Measurements from ENCODE around the gene CGAS.

DNA sequence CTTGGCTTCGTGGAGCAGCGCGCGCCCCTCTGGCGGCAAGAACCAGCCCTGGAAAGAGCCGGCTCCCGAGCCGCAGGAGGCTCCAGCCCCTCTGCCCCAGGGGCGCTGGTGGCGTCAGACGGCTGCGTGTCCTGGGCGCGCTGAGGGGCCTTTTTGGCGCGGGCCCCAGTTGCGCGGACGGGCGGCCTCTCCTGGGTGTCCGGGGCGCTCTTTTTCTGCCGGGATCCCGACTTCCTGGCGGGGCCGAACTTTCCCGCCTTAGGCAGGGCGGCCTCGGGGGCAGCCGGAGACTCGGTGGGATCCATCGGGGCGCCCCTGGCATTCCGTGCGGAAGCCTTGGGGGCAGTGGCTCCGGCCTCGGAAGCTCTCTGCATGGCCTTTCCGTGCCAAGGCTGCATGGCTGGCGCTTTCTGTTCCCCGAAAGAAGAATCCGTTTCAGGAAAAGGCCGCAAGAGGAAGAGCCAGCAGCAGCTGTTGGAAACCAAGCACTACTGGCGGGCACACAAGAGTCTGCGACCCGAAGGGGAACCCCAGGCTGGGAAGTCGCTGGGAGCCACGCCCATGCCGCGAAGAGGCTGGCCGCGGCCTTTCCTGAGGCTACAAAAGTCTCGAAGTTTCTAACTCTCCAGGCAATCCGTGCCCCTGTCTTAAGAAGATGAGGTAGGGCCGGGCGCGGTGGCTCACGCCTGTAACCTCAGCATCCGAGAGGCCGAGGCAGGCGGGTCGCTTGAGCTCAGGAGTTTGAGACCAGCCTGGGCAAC, at the start of gene CGAS:
TSS of gene CGAS (minus strand) at position 514 of the 761 bp plus-strand sequence.
- PRO-cap: bidirectional peak, plus-strand start at position 117 of the sequence, minus-strand start outside the sequence; unidirectional peak, minus-strand start at position 347 of the sequence; unidirectional peak, minus-strand start at position 514 of the sequence

DNA sequence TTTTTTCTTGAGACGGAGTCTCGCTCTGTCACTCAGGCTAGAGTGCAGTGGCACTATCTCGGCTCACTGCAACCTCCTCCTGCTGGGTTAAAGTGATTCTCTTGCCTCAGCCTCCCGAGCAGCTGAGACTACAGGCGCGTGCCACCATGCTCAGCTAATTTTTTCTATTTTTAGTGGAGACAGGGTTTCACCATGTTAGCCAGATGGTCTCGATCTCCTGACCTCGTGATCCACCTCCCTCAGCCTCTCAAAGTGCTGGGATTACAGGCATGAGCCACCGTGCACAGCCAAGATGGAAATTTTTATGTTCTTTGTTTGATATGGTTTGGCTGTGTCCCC, 14.9 kb downstream of the EEF1A1 start:
- PRO-cap: no peak

DNA sequence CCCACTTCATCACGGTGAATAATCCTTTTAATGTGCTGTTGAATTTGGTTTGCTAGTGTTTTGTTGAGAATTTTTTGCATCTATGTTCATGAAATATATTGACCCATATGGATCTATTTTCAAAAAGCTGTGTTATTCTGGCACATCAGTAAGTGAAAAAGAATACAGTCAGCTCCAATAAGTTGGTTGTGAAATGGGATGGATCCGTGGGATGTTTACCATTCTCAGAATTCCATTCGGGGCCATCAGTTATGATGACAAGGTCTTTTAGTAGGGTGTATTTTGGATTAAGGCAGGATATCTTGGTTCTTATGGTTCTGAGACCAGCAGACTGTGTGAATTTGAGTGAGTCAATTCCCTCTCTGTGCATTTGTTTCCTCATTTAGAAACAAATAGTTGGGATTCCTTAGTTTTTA, 287.3 kb downstream of the CD109 start:
- PRO-cap: no peak

GRCh38 chr6:75142701-75143208, 63.1 kb downstream of the COL12A1 start:
- PRO-cap: no peak

- PRO-cap: no peak
Measured at GRCh38 chr6:75487048-75487720, 6.4 kb downstream of the FILIP1 start.

GRCh38 chr6:75490912-75491692, 2.5 kb downstream of the FILIP1 start:
- PRO-cap: no peak

DNA sequence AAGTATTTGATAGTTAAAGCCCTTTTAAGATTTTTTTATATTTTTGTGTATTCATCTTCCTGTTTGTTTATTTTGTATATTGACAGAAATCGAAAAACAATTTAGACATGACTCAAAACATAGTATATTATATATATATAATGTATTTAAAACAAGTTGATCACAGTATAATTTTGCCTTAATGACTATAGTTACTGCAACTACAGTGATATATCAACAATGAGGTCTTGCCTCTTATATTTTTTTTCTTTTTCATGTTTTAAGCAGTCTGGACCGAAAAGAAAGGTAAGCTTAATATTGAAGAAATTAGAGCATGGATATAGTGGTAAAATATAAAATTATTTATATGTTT, 38.7 kb downstream of the SENP6 start:
- PRO-cap: no peak

GRCh38 chr6:75643720-75644329, 42.1 kb downstream of the SENP6 start:
- PRO-cap: no peak

DNA sequence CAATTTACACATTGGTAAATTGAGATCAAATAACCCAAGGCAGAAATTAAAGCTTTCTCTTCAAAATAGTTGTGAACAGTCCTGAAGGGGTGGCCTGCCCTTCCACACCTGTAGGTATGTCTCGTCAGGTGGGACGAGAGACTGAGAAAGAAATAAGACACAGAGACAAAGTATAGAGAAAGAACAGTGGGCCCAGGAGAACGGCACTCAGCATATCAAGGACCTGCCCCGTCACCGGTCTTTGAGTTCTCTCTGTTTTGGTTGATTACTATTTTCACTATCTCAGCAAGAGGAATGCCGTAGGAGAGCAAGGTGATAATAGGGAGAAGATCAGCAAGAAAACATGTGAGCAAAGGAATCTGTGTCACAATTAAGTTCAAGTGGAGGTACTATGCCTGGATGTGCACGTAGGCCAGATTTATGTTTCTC, 45.0 kb upstream of the MYO6 start:
- PRO-cap: no peak

DNA sequence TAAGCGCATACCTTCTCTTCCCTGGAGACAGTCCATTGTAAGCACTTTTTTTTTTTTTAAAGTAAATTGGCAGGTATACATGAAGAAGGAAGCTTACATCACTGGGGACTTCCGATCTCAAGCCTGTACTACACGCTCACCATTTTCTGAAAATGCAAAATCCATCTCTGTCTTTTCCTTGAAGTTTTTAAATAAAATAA, 92.9 kb upstream of the PHIP start:
- PRO-cap: no peak

DNA sequence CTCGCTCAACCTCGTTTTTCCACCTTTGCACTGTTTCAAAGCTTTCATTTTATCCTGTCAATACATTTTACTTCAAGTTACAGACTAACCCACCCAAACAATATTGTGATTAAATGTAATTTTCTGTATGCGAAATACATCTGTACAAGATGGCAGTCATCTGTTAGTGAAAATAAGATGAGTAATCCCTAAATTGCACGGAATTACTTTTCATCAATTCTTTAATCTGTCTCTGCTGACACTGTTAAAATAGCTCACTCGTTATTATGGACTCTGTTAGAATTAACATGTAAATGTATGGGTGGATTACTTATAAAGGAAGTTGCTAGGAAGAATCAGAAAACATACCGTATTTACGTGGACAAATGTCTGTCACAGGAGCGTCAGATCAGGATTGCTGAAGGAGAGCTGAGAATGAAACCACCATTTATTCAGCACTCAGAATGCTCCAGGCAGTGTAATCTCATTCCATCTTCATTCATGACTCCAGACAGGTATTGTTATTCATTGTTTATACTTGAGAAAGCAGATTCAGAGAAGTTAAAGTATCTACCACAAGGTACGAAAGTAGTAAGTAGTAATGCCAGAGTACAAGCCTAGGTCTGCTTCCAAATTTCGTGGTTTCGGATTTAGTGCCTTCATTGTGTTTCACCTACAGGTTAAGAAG, 1.3 kb upstream of the LCA5 start:
- PRO-cap: no peak

DNA sequence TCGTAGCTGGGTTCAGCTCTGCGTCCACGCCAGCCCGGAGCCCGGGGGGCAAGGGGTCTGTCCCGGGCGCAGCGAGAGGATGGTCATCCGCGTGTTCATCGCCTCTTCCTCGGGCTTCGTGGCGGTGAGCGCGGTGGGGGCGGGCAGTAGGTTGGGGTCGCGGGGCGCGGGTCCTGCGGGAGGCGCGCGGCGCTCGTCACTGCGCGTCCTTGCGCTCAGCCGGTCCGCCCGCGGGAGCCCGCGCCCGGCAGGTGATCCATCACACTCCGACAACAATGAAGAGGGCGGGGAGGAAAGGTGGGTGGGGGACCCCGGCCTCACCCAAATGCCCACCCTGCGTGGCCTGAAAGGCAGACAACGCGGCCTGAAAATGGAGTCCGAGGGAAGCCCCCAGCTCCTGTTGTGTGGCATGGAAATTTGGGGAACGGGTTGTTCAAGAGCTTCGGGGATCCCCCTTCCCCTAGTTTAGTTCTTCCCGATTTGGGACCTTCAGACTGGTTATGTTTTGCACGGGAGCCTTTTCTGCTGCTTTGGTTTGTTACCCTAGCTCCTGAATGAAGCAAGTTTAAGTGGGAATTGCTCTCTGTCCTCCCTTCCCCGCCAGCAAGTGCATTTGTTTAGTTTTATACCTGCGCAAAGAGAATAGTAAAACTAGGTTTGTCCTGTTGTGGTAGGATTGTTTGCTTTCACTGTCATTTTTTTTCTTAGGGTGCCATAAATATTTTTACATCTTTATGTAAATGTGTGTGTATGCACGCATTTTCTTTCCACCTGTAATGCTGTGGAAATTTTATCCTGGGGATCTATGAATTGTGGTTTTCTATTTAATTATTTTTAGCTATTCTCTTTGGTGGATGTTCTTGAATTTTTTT, 490 bp downstream of the SH3BGRL2 start:
- PRO-cap: bidirectional peak, plus-strand start at position 146 of the sequence, minus-strand start at position 123 of the sequence; bidirectional peak, plus-strand start at position 353 of the sequence, minus-strand start at position 201 of the sequence

DNA sequence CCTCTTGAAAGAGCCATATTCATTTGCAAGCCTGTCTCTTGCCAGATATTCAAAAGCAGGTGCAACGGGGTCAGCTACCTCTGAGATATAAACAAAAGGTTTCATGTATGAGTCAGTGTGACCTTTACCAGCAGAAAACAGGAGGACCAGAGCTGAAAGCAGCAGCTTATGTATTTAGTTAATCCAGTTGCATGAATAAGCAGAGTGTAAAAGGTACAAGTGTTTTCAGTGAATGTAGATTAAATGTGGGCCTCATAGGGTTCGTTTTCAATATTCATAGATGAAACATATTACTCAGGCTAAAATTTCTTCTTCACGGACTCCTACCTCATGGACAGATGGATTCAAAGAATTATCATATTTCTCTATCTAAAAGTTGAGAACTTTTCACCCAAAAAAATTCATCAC, 55.9 kb downstream of the TENT5A start:
- PRO-cap: no peak

DNA sequence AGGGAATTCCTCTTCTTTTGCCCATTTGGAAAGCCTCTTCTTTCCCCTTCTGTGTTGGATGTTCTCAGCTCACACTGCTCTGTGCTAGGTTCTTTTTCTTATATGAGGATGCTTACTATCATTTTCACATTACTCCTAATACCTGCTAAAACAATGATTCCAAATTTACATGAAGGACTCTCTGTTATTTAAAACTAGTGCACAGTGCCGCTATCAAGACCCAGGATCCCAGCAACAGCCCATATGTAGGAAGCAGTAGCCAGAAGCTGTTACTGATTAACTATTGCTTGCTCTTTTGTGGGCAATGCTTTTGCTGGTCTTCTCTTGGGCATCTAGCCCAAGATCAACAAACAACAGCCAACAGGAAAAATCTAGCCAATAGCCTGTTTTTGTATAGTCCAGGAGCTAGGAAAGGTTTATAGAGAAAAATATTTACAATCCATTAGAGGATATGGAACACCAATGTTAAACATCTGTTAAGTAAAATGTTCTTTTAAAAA, 22.0 kb upstream of the TENT5A start:
- PRO-cap: no peak

DNA sequence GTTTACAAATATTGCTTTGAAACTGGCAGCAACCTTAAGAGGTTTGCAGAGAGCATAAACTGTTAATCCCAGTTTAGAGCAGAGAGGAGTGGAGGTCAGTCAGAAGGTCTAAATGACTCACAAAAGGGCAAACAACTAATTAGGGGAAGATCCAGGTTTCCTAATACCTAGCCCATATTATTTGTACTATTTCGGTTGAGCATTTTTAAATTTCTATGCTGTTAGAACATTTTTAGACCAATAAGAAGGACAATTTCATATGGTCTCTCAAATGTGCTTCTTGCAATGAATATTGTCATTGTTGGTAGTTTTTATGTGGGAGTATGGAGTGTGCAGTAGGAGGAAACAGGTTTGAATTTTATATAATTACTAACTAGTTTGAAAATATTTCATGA, 35.4 kb upstream of the TENT5A start:
- PRO-cap: no peak

- PRO-cap: no peak
Measured at GRCh38 chr6:81894377-81894856, 141.9 kb upstream of the TENT5A start.

- PRO-cap: no peak
Measured at GRCh38 chr6:82364991-82366148, 1.8 kb downstream of the TPBG start.

DNA sequence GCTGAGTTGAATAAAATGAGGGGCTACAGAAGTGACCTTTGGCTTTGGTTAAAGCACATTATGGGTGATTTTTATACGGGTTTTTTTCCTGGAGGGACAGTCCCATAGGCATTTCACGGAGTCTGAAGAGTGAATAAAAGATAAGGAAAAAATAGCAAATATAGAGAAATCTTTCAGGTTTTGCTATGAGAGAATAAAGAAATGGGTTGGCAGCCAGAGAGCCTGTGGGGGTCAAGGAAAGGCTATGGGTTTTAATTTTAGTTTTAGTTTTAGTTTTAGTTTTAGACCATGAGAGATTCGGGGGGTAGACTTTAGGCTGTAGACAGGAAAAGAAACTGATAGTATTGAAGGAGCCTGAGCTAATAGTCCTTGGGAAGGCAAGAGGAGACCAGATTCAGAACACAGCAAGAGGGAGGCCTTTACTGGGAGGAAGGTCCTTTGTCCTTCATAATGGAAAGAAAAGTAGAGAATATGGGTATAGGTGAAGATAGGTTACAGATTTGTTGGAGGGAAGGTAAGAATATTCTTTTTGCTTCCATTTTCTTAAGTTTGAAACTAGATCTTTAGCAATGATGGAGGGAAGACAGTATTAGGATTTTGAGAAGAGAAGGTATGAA, 19.3 kb downstream of the DOP1A start:
- PRO-cap: no peak

DNA sequence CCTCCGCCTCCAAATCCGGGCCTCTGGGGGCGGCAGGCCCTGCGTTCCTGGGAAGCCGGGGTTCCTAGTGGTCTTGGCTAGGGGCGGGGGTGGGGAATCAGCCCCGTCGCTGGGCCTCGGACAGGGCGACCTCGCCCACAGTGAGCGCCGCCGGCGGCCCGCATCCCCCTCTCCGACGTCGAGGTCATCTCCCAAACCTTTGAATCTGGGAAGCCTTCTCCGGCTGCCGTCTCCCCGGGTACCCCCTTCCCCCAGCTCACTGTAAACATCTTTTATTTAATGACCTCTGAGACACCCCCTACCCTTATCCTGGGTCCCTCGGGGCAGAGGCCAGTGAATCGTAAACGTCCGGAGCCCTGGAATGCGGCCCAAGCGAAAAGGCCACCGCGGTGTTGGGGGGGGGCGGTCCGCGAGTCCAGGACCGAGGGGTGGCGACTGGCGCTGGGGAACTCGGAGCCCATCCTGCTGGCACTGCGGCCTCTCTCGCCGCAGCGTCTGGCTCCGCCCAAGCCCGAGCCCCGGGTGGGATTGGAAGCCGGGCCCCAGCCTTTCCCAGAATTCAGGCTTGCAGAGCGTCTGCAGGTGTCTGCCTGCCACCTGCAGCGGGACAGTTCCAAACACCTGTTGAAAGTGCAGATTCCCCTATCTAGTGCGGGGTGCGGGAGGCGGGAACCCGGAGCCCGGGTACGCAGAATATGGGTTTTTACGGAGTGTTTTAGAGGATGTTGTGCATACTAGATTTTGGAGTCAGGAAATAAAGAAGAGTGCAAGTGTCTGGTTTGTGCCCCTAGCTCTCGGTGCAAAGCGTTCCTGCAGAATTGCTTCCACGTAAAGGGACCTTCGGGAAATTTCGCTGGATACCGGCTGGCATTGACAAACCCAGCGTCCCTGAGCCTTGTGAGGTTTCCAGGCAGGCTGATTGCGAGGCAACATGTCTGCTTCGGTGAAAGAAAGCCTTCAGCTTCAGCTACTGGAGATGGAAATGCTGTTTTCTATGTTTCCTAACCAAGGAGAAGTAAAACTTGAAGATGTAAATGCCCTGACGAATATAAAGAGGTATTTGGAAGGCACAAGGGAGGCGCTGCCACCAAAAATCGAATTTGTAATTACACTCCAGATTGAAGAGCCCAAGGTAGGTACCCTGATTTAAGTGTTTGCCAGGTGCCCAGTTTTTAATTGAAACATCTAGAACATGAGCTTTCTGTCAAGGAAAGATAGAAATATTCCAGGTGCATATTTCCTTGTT, 787 bp downstream of the RWDD2A start:
- PRO-cap: unidirectional peak, minus-strand start at position 363 of the sequence; unidirectional peak, minus-strand start at position 394 of the sequence; unidirectional peak, minus-strand start at position 497 of the sequence

- PRO-cap: no peak
Measured at GRCh38 chr6:83345969-83346754, 84.7 kb downstream of the ME1 start.